Thoracic aorta (tissue), 1 donor: ENCODE measurements around the gene ZNF717.

- RAMPAGE, long total RNA = no peak
These were observed 159.3 kb upstream of the FRG2C start for GRCh38 chr3:75504555-75505427.

GRCh38 chr3:75575255-75575533 lies 88.9 kb upstream of the FRG2C start:
- RAMPAGE, long total RNA = no peak

GRCh38 chr3:75619450-75620120 lies 44.5 kb upstream of the FRG2C start:
- RAMPAGE, long total RNA = no peak

DNA sequence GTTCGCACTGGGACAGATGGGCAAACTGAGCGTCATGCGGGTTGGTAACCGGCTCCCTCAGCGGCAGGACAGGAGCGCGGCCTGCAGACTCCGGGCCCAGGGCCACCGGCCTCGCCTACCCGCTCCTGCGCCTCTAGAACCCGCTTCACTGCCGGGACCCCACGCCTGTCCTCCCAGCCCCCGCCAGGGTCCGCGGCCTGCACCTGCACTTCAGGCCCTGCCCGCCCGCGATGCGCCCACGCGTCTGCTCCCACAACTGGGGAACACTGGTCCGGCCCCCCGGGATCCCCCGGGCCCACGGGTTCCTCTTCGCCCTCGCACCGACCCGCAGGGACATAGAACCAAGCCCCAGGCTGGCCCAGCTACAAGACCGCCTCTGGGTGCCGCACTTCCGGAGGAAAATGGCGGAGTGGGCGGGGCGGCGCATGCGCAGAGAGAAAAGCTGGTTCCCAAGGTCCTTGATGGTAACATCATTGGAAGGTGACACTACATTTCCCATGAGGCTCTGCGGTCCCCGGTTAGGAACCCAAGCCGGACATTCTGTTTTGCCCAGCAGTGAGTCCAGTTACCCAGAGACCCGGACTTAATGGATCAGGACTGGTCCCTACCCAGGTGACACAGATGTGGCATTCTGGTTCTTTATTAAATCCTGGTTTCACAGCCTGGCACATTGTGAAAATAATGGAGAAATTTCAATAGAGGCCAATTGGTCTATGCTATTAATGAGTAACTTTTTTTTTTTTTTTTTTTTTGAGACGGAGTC lies at the start of gene ZNF717:
TSS of gene ZNF717 (minus strand) at position 369 of the 763 bp plus-strand sequence.
- RAMPAGE, long total RNA = start-site peak on the minus strand centred at position 360 of the sequence, 35 bp wide, 35 reads

GRCh38 chr3:77040309-77040566 lies 339 bp downstream of the ROBO2 start:
- RAMPAGE, long total RNA = start-site peak on the plus strand at chr3:77040354-77040457, 5 reads

GRCh38 chr3:78759232-78759629 lies 1008.6 kb downstream of the ROBO1 start:
- RAMPAGE, long total RNA = no peak

DNA sequence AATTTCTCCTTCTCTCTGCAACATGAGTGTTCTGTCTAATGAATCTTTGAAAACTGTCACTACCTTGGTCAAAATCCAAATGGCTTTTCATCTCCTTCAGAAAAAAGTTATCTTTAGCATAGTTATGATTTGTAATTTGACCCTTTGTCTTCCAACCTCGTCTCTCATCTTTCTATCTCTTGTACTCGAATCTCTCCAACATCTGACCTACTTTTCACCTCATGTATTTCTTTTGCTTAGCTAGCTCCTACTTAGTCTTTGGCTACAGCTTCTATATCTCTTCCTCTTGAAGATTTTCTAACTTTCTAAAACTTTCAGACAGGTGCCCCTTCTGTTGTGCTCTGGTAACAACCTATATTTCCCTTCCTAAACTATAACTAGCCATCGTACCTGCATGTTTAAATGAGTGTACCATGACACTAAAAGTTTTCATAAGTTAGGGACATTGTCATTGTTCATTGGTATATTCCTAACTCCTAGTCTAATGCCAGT lies 971.0 kb downstream of the ROBO1 start:
- RAMPAGE, long total RNA = start-site peak on the minus strand centred at position 91 of the sequence, 214 bp wide, 6 reads

GRCh38 chr3:81577802-81578132 lies 183.7 kb downstream of the GBE1 start:
- RAMPAGE, long total RNA = start-site peak on the minus strand at chr3:81577990-81578046, 47 reads

DNA sequence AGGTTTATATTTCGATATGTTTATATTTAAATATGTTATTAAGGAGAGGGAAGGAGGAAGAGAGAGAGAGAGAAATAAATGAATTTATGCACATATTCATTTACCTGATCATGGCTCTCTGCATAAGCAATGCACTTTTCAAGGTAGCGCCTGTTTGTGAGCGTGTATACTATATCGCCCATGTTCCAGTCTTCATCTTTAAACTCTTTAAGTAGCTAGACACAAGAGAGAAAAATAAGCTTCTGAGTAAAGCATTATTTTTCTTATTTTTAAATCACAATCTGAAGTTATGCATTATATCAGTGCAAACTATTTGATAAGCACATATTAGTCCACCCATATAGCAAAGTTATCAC lies 180.4 kb downstream of the GBE1 start:
- RAMPAGE, long total RNA = no peak

DNA sequence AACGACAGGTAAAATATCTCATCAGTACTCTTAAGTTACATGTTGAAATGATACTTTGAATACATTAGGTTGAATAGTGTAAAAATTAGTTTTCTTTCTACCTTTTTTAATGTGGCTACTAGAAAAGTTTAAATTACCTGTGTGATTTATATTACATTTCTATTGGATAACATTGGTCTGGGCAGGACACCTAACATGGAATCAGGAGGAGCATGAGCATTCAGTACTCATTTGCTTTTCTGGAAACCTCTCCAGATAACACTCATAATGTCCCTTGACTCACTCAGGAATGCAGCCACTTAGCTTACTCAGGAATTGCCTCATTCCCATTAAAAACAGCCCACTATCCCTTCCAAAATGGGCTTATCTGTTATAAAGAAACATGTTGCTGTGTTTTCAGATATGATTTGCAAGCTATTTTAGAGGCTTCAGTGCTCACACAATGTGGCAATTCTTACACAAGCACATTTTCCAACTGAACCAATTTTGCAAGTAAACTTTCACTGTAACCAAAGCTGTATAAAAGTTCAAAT lies 17.1 kb downstream of the GBE1 start:
- RAMPAGE, long total RNA = no peak

- RAMPAGE, long total RNA = no peak
These were observed 3.1 kb downstream of the GBE1 start for GRCh38 chr3:81758381-81758645.

DNA sequence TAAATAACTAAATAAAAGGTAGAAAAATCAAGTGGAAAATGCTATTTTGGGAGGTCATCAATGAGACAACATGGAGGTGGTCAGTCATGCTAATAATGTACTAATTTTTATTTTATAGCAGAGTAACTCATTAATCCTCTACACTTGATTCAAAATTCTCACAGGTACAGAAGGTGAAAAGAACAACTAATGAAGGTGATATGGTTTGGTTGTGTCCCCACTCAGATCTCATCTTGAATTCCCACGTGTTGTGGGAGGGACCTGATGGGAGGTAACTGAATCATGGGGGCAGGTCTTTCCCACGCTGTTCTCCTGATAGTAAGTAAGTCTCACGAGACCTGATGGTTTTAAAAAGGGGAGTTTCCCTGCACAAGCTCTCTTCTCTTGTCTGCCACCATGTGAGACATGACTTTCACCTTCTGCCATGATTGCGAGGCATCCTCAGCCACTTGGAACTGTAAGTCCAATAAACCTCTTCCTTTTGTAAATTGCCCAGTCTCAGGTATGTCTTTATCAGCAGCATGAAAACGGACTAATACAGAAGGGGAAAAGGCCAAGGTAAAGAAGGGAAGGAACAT lies 2.7 kb downstream of the GBE1 start:
- RAMPAGE, long total RNA = no peak

GRCh38 chr3:81759360-81759838 lies 2.0 kb downstream of the GBE1 start:
- RAMPAGE, long total RNA = no peak

DNA sequence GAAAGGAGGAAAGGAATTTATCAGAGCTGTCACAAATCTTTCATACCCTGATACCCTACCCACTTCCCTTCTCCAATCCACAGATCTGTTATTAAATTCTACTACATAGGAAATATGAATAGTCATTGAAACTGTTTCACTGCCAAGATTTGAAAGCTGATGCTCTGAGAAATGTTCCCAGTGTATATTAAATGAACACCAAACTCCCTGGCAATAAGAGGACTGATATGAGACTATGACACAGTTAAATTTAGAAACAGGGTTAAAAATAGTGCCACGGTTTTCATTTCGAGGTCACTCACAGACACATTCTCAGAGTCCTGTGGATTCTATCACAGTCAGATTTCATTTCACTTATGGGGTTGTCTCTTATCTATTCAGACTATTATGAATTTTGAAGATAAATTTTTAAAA lies 27.2 kb upstream of the GBE1 start:
- RAMPAGE, long total RNA = no peak

DNA sequence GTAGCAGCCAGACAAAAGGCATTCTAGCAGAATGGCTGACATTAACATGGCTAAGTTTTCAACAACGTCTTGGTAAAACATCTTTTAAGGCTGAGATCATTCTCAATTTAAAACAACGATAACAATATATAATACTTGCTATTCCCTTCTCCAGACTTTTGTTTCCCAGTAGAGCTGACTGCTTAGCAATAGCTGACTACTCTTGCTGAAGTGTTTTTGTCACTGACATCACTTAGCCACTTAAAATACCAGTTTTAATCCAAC lies 28.6 kb upstream of the GBE1 start:
- RAMPAGE, long total RNA = no peak

- RAMPAGE, long total RNA = no peak
These were observed 318.8 kb upstream of the GBE1 start for GRCh38 chr3:82080313-82080654.

- RAMPAGE, long total RNA = no peak
These were observed 581.0 kb upstream of the GBE1 start for GRCh38 chr3:82342396-82342808.

- RAMPAGE, long total RNA = no peak
These were observed 97.6 kb upstream of the VGLL3 start for GRCh38 chr3:87088487-87088916.

GRCh38 chr3:87088917-87090141 lies 98.4 kb upstream of the VGLL3 start:
- RAMPAGE, long total RNA = start-site peak on the plus strand at chr3:87089001-87089048, 17 reads

DNA sequence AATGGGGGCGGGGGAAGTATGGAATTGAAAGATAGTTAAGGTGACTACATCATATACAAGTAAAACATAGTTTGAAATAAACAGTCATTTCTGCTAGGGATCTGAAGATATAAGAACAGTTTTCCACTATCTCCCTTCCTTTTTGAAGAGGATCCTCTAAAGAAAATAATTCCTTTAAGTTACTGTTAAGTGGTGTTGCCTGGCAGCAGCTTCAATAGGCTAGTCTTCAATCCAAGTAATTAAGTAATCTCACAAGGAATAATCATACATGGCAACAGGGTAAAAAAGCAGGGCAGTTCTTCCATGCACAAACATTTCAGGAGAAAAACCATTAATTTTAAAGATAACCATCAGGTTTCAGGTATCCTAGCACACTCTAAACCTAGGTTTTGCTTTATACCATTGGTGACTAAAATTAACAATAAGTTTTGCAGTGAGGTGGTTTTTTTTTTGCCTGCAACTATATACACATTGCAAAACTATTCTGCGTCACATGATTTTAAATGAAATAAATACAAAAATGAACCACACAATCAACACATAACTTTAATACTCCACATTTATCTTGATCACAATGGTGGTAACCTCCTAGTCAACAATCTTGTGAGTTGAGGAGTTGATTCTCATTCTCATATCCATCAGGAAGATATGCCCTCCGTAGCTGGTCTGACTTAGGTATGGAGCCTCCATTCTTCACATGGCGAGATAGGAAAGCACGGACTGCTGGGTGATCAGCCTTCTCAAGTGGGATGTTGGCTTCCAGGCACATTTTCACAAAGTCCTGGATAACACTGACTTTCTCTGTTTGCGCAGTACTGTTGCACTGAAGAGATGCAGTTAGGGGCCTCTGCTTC lies 3.7 kb downstream of the CGGBP1 start:
- RAMPAGE, long total RNA = no peak